NT2/D1 (cell line): ENCODE measurements around the gene KCNJ16.

- RRBS, 2 experiments, result no CpG with 5 or more reads among the region's 8 CpGs
Measured at GRCh38 chr17:69452694-69453395, 38.3 kb downstream of the MAP2K6 start.

- RRBS, 2 experiments, result no CpG with 5 or more reads among the region's 1 CpG
Measured at GRCh38 chr17:69717296-69717750, 302.8 kb downstream of the MAP2K6 start.

DNA sequence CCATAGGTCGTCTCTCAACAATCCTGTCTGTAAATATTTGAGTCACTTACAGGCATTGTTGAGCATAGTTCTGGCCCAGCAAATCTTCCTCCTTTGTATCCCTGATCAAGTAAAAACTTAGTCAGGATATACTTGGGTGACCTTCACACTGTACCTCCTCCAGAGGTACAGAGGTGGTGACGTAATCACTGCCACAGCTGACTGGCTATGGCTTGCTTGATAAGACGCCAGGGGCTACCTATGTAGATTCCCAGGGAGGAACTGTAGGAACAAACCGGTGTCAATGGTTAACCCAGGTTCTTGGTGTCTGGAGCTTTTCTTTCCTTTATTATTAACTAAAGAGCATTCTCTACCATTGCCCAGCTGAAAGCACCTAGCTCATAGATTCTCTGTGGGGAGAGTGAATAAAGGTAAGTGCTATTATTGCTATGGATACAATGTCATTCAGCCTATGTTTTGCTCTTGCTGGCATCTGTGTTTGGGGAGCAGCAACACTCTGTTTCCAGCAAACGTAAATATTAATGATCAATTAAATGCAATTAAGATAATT, at the start of gene KCNJ16:
TSS of gene KCNJ16 (plus strand) at position 245 of the 550 bp plus-strand sequence.
- RRBS, 2 experiments, result no CpG with 5 or more reads among the region's 5 CpGs

DNA sequence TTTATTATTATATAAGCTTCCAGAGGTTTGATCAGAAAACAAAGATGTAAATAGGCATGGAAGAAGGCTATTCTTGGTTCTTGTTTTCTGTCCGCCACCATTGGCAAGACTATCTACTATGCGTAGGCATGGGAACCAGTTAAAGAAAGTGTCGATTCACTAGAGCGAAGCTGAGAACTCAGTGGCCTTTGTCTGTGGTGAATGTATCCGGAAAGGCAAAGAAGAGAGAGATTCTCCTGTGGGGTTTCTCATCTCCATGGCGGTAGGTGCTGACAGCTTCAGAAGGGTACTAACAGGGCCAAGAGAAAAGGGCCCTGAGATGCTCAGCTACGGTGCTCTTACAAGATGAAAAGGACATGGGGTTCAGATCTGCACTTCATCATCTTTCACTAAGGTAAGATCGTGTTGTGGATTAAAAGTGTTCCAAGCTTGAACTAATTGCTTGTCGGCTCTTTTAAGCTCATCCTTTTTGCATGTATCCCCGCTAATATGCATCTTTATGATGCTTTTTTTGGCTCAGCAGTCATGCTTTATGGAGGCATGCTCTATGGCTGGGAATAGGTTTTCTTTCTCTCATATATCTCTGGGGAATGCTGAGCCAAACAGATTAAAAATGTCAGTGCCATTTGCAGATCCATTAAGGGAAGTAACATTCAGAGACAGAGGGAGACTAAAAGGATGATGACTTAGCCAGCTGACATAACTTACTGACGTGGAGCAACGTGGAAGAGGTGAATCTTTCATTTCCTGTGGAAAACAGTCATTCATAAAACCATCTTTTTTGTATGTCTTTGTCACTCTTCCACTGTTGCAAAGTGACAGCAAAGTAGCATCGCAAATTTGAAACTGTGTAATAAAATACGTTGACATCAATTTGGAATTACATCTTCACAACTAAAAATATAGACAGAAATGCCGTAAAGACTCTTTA, 29.9 kb downstream of the KCNJ16 start:
- RRBS, 2 experiments, result no CpG with 5 or more reads among the region's 15 CpGs

DNA sequence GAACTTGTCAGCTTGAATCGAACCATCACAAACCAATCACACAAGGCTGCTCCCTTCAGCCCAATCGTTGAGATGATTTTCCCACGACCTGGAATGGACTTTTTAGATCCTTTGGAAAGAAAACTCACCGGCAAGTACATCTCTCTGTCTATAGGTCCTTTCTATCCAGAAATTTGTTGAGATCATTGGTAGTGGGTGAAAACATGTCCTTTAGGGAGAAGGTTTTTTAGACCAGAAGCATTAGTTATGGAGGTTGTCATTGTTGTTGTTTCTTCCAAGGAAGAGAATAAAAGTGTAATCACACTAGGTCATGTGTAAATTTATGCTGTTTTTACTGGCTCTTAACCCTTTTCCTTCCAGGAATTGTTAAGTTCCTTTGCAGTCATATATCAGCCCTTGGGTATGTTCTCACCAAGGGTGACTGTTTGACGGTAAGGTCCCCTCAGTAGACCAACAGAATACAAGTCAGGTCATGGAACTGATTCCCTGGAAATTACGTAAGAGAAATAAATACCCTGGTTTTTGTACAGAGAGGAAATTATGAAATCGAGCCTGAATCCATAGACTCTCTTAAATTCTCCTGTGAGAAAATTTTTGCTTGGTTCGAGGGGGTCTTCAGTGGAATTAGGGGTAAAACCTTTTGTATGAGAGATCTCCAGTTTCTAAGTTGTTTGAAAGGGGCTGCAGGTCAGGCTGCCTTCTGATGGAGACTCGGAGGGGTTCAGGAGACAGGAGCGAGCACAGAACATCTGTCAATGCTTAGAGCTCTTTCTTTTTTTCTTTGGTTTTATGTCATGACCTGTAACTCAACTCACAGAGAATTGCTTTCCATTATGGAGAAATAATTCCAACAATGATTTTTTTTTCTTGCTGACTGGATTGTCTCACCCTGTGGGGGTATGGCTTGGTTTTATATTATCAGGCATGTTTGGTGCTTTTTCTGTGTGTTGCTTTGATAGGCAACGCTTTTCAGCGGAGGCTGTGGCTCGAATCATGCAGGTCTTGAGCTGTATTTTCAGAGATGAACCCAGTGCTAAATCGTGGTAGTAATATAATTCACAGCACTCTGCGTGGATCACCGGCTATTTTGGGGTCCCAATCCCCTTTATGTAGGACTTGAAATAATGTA, 11.0 kb upstream of the KCNJ2 start:
- RRBS, 2 experiments, result no CpG with 5 or more reads among the region's 16 CpGs

DNA sequence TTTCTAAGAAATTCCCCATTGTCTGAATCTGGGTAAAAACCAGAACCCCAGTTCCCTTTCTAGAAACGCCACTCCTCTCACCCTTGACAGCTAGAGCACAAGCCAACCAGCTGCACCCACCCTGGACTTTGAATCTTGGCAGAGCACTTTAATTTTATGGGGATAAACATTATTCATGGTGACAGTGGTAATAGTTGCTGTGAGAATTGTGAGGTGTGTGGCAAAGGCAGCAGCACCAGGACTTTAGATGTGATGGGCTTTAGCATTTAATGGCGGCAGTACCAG, 265.8 kb downstream of the KCNJ2 start:
- RRBS, 2 experiments, result no CpG with 5 or more reads among the region's 2 CpGs

GRCh38 chr17:71681626-71682142, 439.1 kb upstream of the SOX9 start:
- RRBS, 2 experiments, result no CpG with 5 or more reads among the region's 3 CpGs

- RRBS, 2 experiments, result no CpG with 5 or more reads among the region's 19 CpGs
Measured at GRCh38 chr17:71975025-71975985, 145.5 kb upstream of the SOX9 start.

DNA sequence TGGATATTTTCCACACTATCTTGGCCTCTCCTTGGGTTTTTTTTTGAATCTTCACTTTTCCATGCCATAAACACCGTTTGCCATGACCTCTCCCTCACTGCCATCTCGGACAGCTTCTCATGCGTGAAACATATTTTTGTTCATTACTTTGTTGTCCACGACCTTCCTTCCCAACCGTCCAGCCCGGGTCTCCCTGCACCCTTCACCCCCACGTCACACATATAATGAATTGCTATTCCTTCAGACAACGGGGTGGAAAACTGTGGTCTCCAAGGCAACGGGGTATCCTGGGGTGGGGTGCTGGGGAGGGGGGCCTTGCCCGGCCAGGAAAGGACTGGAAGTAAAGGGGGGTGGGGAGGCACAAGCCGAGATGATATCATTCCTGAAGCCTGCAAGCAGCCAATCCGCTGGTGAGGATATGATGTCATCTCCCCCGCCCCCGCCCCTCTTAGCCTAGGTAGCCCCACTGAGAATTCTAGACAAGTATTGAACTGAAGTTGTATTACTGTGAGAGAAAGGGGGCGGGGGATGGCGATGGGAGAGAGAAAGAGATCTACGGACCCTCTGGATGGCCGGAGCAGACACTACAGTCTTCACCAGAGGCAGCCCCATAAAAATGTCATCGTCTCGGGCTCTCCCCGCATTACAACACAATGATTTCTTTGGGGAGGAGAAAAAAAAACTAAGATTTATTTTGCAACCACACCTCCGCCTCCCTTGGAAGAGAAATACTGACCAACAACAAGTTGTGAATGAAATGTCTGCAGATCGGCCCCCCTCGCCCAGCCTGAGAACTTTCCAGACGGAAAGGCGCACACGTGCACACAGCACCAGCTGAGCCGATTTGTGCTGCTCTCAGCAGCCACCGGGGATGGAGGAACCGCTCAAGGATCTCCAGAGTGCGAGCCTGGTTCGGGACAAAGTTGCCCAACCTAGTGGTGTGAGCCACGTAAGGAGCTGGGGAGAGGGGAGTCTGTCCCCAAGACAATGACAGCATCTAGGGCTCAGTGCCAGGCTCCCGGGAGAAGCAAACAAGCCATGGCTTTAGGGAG, 221.9 kb downstream of the SOX9 start:
- RRBS, 2 experiments, result no CpG with 5 or more reads among the region's 34 CpGs

DNA sequence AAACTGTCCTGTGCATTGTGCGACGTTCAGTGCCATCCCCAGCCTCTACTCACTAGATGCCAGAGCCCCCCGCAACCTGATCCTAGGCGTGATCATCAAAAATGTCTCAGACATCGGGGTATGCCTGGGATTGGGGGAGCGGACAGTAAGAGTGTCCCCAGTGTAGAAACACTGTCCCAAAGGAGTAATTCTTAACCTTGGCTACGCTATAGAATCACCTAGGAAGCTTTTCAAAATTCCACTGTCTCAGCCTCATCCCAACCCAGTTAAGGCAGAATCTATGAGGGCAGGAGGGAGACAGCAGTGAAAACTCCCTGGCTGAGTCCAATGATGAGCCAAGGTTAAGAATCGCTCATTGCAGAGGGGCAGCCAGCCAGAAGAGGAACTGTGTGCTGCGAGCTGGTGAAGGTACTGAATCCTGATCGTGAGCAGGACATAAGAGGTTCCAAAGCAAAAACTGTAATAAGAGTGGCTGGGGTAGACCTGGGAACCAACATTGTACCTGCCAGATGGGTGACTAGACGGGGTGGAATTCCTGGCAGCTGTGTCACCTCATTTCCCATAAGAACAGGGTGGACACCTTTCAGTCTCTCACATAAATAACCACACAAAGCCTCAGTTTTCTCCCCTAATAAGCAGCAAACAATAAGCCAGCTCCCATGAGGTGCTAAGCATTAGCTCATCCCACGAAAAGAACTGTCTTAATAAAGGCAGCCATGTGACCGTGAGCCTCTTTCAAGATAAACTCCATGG, 290.2 kb downstream of the SOX9 start:
- RRBS, 2 experiments, result no CpG with 5 or more reads among the region's 13 CpGs

GRCh38 chr17:72427230-72427927, 306.6 kb downstream of the SOX9 start:
- RRBS, 2 experiments, result no CpG with 5 or more reads among the region's 11 CpGs

DNA sequence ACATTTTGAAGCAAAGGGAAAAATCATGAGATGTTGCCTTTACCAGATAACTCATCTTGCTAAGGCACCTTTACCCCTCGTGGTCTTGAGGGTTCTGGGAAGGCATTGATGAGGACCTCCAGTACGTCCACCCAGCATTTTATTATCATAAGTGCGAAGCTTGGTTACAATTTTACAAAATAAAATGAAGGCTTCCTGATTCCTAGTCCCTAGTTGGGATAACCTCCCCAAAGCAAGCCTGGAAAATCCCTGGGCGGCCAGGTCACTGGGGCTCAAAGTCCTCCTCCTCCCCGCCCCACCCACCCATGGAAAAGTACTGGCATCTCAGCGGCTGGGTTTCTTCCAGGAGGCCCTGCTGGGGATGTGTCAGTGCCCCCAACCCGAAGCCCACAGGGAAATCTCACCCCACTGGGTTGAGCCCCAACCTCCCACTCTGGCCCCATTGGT, 324.2 kb downstream of the SOX9 start:
- RRBS, 2 experiments, result no CpG with 5 or more reads among the region's 7 CpGs

GRCh38 chr17:72525171-72525664, 404.4 kb downstream of the SOX9 start:
- RRBS, 2 experiments, result no CpG with 5 or more reads among the region's 2 CpGs

DNA sequence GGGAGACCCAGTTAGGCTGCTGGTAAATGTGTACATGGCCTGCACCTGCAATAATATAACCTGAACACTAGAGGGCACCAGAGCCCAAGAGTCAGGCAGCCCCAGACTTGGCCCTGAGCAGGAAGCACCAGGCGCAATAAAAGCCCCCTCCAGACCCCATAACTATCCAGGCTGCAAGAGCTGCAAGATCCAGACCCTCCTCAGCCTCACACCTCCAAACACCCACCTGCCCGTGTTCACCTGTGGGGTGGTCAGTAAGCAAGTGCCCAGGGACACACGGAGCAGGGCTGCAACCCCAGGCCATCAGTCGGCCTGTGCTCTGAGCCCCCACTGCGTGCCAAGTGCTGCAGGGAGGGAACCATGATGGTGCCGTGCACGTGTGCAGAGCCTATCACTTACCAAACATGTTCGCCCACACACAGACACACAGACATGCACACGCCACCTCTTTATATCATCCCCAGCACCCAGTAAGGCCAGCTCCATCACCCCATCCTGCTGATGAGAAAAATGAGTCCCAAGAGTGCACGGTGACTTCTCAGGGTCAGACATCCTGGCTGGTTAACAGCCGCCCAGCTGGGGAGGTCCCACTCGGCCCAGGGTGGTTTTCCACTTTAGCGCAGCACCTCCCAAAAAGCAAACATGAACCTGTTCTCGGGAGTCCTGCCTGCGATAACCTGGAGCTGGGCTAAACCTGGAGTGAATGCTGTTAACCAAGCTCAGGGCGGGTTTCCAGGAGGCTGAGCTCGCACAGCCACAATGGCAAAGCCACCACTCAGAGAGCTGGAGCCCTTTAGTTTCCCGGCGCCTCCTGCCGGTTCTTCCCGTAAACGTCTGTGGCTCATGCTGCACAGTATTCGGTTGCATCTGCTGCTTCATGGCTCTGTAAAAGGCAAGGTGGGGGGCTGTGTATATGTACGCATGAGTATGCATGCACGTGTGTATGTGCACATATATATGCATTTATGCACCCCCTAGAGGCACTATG, 439.8 kb downstream of the SOX9 start:
- RRBS, 2 experiments, result no CpG with 5 or more reads among the region's 25 CpGs

DNA sequence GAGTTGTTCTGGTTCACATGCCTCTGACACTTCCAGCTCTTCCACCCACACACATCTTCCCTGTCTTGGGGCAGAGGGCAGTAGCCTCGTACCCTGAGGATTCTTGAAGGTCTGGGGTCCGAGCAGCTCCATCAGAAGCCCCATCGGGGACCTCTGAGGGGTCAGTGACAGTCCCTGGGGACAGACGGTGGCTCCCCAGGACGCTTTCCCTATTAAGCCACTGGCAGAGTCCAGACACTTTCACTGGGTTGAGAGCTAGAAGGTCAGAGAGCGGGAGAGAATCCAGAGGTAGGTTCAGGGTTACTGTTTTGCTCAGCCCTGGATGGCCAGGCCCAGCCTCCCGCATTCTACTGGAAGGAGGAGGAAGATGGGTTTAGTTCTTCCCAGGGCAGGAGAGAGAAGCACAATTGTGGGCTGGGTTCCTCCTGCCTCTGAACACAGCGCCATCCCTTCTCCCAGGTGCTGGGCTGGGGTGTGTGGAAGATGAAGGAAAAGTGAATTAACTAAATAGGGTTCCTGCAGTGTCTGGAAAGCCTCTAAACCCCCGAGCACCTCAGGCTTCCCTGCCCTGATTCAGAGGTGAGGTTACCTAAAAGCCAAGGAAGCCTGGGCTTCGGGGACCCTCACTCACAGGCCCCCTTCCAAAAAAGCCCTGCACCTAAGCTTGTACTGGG, 452.8 kb downstream of the SLC39A11 start:
- RRBS, 2 experiments, result no CpG with 5 or more reads among the region's 10 CpGs

DNA sequence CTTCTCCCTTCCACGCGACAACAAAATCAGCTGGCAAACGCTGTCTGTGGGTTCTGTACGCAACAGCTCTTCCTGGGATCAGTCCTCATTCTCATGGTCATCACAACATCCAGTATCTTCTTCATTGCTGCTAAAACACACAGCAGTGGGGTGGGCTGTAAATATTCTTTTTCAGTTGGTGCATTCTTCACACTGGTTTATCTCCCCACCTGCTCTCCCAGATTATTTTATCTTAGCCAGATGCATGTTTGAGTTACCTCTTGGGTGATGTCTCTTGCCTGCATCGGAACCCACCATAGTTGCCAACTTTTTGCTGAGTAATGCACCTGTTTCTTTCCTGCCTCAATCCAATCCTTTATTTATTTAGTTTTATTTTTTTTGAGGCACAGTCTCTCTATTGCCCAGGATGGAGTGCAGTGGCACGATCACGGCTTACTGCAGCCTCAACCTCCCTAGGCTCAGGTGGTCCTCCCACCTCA, 363.6 kb downstream of the SLC39A11 start:
- RRBS, 2 experiments, result no CpG with 5 or more reads among the region's 7 CpGs

DNA sequence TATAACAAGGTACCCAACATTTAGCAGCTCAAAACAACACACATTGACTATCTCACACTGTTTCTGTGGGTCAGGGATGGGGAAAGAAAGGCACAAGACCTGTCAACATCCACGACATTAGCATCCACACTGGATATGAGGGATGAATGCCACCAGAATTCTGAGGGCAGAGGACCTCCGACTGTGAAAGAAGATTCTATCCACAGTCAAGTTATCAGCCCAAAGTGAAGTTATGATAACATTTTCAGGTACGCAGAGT, 297.8 kb downstream of the SLC39A11 start:
- RRBS, 2 experiments, result no CpG with 5 or more reads among the region's 3 CpGs

DNA sequence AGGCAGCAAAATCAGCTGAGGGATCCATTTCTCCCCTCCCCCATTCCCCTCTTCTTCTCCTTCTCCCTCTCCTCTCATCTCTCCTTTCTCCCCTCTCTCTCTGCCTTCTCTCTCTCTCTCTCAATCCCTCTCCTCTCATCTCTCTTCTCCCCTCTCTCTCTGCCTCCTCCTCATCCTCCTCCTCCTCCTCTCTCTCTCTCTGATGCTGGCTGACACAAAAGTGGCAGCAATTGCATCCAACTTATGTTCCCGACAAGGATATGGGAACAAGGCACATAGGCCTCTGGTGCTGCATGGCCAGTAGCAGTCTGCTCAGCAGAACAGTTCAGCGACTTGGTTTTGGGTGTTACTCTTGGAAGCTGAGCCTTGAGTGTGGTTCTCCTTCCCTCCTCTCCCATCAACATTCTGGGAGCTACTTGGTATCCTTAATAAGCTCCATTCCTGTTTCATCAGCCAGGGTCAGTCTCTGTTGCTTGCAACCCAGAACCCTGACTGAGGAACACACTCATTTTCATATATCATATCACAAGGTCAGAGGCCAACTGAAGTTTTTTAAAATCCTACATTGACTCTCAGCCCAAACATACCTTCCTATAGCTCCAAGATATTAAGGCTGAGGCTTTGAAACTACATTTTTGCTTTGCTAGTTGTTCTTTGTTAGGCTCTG, 92.2 kb downstream of the SLC39A11 start:
- RRBS, 2 experiments, result no CpG with 5 or more reads among the region's 2 CpGs

DNA sequence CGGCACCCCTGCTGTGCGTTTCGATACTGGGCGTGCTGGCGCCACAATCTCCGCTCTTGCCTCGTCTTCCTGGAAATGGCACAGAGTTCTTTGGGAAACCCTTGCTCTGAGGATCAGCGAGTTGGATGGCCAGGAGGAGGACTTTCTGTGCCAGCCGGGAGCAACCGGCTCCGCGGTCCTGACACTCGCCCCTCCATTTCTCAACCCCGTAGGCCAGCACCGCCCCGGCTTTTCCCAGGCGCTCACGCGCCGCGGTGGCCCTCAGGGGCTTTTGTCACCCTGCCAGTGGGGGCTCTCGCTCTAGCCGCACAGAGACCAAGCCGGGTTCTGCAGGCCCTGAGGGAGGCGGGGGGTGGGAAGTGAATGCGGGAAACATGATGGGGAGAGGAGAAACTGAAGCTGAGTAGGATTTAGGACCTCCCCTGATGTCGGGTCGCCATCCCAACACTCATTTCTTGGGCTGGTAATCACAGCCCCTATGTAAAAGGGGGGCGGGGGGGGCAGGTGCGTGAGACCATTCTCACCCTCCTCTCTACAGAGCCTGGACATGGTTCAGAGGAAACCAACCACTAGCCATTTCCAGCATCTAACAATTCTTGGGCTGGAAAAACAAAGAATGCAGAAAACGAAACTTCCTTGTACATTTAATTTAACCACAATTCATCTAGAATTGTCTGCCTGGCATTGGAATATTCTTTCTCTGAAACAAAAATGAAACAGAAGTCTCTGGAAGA, 1.3 kb downstream of the SSTR2 start:
- RRBS, 2 experiments, result 1 to 3% methylated on average over 15 of the region's 31 CpGs